Diencephalon (tissue), 2 donors: ENCODE measurements around the gene CHAT.

DNA sequence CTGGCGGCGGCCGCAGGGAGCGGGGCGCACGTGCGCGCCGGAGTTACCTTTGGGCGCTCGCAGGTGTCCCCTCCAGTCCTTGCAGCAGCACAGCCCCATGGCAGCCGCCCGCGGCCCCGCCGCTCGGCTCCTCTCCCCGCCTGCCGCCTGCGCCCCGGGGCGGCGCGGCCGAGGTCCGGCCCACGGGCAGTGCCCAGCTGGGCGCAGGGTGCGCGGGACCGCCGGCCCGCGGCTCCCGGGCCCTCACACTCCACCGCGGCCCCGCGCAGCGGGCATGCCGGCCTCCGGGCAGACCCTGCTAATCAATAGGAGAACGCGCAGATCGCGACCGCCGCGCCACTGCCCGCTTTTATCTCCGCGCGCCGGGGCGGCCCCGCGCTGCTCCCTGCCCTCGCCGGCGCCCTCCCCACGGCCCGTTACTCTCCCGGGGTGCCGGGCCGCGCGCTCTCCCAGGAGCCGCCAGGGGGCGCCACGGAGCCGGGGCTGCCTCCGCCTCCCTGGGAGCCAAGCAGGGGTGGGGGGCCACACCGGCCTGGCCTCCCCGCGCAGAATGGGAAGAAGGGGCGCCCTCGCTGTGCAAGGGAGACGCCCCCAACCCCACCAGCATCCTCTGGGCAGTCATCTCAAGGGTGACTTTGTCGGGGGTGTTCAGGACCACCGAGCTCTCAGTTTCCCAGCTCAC is 80.7 kb downstream of the ARHGAP22 start:
- RAMPAGE, long total RNA, result no peak

GRCh38 chr10:48625072-48625380 is 20.2 kb upstream of the ARHGAP22 start:
- RAMPAGE, long total RNA, result no peak

DNA sequence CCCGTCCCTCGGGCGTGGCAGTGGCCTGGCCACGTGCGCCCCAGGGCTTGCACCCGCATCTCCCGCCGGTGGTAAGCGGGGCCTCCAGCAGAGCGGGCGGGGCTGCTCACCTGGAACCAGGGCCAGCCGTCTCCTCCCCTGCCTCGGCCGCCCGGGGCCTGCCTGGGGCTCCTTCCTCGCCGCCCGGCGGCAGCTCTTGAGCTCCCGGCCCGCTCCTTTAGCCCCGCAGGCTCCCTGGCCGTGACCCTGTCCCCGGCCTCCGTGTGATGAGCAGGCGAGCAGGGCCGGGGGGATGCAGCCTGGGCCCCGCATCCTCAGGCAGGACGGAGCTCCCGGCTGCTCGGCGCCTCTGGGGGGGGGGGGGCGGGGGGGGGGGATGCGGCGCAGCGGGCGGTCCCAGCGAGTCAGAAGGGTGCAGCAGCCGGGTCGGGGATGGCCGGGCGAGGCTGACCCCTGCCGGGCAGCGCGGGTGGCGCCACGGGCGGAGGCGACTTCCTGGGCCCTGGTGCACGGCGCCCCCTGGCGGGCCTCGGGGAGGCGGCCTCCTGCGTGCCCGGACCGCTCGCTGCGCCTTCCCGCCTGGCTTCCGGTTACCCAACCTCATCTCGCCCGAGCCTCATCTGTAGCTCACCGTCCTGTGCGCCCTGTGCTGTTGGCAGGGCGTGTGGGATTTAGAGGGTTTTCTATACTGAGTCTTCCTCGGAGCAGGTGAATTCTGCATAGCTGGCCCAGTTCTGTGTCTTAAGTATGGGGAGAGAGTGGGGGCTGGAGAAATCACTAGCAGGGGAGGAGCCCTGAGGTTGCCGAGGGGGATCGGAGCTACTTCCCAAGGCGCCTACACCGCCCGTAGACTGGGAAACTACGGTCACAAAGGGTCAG is 28.5 kb upstream of the WDFY4 start:
- RAMPAGE, long total RNA, result no peak

DNA sequence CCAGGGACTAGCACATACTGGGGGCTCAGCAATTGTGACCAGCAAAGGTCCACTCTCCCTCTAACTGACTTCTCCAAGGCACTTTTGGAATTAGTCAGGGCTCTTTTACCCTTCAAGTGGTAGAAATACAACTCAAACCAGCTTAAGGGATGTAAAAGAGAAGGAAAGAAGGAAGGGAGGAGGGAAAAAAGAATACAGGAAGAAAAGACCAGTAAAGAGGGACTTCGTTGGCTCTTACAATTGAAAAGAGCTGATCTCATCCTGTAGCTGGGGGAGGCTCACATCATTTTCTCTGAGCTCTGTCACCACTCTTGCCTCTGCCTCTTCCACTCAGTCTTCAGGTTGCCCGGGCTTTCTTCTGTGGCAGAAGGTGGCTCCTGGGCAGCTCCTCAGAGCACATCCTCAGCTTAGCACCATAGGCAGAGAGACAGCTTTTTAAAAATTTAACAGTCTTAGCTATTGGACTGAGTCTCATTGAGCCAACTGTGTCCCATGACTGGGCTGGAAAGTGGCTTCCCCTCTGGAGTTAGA is 119.0 kb downstream of the WDFY4 start:
- RAMPAGE, long total RNA, result no peak

- RAMPAGE, long total RNA, result no peak
Observed at GRCh38 chr10:49001200-49001726, 61.6 kb upstream of the LRRC18 start.

DNA sequence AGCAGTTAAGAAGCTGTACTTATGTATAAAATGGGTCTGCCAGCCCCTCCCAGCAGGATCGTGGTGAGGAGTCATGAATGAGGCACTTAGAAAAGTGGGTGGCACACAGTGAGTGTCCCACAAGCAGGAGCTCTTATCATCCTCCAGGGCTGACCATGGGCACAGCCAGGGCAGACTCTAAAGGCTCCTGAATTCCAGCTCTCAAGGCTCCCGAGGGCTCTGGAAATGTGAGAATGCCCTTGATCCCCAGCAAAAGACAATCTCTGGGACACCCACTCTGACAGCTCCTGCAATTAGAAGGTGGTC is 1.6 kb downstream of the VSTM4 start:
- RAMPAGE, long total RNA, result no peak

DNA sequence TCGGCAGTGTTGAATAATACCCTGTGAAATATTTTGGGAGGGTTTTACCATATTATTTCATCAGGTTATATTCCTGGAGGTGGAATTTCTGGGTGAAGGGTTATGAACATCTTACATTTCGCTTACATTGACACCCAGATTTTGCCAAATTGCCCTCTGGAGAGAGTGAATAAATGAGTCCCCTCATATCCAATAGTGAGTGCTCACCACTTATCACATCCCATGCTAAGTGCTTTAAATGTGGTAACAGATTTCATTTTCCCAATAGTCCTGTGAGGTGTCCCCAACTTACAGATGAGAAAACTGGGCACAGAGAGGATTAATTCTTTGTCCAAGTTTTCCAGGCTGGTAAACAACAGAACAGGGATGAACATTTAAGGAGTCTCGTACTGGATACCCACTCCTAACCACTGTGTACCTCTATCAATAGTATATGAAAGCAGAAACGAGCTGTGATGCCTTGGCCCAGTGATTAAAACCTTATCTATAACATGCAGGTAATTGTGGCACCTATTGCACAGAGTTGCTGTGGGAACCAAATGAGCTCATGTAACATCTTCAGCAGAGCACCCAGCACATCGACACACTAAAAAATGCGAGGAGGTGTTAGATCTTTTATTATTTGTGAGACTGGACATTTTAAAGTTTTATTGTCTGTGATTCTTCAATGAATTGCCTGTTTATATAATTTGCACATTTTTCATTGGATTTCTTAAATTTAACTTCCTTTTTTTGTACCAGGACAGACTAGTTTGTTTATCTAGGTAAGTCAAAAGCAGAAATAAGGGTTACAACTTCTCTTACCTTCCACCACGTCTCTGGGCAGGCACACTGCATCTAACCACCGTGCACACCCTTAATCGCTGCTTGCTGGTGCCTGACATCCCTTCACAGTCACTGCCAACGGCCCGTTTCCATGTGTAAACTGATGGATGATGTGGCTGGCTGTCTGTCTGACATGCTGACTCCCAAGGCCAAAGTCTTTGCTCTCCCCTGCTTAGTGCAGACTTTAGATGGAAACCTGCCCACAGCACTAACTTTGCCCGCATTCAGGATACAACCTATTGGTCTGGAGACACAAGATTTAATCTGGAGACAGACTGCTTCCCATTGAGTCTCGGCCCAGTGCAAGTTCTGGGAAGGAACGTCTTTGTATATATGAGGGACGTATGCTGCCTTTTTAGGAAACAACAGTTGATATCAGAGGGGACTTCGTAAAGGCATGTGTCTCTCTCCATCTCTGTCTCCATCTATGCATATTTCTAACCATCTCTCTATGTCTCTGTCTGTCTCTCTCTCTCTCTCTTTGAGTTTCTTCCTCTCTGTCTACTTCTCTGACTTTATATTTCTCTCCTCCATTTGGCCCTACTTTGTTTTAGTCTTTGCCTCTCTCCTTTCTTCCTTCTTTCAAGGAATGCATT is 1.3 kb downstream of the TMEM273 start:
- RAMPAGE, long total RNA, result no peak

DNA sequence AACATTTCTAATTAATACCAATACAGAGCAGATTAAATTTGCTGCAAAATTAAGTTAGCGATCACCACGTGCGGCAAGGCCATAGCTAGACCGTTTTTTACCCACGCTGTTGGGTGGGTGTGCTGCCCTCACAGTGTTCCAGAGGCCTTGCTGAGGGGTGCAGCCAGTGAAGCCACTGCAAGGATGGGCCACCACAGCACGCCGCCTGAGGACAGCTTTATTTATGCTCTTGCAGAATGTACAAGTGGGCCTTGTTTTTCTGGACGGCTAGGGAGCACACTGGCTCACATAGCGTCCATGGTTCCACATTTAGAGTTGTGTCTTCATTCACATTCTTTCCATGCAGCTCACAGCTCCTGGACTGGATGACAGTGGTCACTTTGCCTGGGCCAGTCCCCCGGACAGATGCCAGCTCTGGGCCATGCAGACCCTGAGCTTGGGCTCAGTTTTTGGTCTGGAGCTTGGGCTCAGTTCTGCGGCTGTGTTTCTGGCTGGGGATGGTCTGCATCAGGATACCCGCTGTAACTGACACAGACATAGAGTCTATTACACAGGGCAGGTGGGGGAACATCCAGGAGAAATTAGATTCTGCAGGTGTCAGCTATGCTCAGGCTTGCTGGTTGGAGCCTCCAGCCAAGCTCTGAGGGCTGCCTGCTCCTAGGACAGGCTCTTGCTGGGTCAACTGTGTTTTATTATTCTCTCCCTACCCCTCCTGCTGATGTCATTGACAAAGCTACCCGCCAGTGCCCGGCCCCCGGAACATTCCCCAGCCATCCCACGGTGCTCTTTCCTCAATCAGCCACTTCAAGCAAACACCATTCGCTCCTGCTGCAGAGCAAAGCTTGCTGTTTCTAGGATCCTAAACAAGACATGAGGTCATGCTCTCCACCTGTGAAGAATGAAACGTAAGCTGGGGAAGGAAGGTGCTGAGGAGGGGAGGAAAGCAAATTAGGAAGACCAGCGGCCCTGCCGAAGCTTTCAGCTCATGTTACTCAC is 2.4 kb upstream of the C10orf71 start:
- RAMPAGE, long total RNA, result no peak

GRCh38 chr10:49300436-49300944 is 1.5 kb downstream of the C10orf71 start:
- RAMPAGE, long total RNA, result no peak

DNA sequence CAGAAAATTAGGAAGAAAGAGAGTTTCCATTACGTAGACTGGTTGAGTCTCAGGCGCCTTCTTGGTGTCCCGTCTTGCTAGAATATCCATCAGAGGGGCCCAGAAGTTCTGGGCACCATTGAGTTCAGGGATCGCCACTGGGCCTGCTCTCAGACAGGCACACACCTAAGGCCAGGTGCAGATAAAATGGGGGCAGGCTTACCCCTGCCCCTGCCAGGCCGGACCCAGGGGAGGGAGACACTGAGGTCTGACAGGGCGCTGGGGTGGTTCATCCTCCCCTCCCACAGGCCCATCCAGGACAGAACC is 33.2 kb downstream of the DRGX start:
- RAMPAGE, long total RNA, result no peak

DNA sequence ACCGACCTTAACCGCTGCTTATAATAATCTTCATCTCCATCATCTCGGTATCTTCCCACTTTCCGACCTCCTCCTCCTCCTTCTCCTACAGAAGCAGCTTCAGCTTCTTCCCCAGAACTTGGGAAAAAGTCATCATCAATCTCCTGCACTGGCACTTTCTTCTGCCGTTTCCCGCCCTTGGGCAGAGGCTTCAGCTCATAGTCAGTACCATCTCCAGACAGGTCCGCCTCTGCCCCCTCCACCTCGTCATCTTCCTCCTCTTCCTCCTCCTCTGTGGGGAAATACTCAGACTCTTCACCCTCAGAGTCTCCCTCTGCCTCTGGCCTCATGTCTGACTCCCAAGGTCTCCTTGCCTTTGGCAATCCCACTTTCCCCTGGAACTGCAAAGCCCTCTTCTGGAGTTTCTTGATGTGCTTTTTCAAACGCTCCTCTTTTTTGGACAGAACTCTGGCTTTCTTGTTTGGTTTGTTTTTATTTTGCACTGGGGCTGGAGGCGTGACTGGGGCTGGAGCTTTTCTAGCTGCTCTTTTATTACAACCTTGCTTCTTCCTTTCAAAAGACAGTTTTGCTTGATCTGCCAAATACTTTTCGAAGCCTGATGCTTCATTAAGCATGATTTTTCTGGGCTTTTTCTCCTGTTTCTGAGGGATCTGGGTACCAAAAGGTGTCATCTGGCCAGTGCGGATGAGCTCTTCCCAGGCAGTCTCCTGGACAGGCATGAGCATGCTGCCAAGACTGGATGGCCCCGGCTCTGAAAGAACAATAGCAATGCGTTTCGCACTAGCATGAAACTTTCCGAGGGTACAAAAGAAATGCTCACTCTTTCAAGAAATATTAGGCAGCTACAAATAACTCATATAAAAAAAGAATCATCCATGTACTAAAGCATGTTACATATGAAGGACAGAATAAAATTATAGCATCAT is 14.6 kb downstream of the ERCC6 start:
- RAMPAGE, long total RNA, result no peak

DNA sequence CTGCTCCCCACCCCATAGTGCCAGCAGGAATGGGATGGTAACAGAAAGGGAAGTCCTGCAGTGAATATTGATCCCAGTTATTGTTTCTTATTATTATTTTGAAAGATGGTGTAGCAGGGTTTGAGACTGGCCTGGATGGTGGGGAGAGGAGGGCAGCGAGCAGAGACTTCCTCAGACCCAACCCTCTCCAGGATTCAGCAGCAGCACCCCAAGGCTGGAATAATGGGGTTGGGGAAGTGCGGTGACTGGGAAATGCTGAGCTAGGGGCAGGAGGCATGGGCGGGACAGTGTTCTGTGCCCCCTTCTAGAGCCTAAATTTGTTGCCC is at the start of gene CHAT:
Gene CHAT (plus strand): TSS at position 251 of the 326 bp plus-strand sequence.
- RAMPAGE, long total RNA, result no peak

DNA sequence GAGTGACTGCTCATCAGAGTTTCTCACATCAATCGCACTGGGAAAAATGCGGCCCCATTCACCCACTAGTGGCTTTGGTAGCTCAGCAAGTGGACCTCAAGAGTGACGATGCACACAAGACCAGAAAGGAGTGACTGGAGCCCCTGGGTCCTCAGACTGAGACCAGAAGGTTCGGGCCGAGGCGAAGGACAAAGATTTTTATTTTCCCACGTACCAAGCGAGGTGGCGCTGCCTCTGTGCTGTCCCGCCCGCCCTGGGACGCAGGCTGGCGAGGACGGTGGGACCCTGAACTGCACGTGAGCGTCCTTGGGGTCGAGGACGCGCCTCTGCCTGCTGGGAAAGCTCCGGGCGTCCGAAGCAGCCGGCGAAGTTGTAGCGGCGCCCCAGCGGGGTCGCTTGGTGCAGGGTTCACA is 526 bp downstream of the PARG start:
- RAMPAGE, long total RNA, result no peak

DNA sequence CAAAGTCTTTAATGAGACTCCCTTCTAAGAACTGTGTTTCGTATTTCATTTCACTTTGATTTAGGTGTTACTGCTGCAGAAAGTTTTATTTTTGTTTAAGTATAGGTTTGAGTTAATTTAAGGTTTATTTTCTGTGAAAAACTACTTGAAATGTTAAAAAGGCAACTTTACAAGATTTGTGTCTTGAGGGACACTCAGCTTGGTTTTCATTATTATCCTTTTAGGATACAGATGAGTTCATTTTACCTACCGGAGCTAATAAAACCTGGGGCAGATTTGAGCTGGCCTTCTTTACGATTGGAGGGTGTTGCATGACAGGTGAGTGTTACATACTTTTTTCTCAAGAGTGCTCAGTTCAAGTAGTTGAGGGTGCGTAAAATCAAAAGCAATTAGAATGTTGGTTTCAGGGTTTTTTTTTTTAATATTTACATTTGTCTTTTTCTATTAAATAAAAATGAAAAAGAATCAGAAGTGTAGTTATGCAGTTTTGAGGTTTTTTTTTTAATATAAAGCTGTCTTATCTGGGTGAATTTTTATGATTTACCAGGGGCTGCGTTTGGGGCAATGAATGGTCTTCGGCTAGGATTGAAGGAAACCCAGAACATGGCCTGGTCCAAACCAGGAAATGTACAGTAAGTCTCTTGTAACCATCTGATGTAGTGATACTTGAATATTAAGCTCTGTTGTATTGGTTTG is 10.2 kb downstream of the TIMM23B start:
- RAMPAGE, long total RNA, result no peak

DNA sequence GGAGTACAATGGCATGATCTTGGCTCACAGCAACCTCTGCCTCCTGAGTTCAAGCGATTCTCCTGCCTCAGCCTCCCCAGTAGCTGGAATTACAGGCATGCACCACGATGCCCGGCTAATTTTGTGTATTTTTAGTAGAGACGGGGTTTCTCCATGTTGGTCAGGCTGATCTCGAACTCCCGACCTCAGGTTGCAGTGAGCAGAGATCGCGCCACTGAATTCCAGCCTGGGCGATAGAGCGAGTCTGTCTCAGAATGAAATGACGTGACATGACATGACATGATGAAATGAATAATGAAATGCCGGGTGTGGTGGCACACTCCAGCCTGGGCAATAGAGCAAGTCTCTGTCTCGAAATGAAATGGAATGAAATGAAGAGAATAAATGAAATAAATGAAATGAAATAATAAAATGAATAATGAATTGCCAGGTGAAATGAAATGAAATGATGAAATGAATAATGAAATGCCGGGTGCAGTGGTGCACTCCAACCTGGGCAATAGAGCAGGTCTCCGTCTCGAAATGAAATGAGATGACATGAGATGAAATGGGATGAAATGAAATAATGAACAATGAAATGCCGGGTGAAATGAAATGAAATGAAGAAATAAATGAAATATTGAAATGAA is 21.2 kb downstream of the TIMM23B start:
- RAMPAGE, long total RNA, result no peak

- RAMPAGE, long total RNA, result no peak
Observed at GRCh38 chr10:50318991-50319947, 68.0 kb upstream of the ASAH2 start.

DNA sequence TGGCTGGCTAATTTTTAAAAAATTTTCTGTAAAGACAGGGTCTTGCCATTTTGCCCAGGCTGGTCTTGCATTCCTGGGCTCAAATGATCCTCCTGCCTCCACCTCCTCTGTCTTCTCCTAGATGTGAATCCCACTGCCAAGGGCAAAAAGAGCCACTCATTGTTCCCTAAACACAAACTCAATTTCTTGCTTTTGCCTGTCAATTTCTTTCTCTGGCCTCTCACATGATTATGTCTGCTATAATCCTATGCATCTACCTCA is 81.4 kb upstream of the ASAH2 start:
- RAMPAGE, long total RNA, result no peak

GRCh38 chr10:50396136-50396693 is 144.9 kb upstream of the ASAH2 start:
- RAMPAGE, long total RNA, result no peak

- RAMPAGE, long total RNA, result no peak
Observed at GRCh38 chr10:50572759-50573285, 50.9 kb downstream of the SGMS1 start.

DNA sequence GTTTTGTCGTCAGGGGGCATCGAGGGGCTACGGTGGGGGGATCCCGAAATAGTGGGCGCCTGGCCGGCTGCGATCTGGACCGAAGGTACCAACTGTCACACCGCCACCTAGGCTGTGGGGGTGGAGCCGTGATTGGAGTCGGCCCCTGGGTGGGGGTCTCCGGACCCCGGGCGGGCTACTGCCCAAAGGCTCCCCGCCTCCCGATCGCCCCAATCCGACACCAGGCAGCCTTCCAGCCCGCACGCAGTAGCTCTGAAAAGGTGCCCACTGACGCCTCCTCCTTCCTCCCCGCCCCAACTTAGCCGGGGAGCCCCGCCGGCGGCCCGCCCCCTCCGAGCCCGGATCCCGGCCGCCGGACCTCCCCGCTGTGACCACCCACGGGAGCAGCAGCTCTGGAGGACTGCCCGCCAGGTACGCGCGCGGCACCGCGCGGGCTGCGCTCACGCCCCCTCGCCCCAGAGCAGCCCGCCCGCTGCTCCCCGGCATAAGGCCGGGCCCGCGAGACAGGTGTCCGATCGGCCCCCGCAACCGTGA is 548 bp downstream of the SGMS1 start:
- RAMPAGE, long total RNA, result no peak